Pericardium (tissue), 1 donor: ENCODE data around the gene OVCH1.

DNA sequence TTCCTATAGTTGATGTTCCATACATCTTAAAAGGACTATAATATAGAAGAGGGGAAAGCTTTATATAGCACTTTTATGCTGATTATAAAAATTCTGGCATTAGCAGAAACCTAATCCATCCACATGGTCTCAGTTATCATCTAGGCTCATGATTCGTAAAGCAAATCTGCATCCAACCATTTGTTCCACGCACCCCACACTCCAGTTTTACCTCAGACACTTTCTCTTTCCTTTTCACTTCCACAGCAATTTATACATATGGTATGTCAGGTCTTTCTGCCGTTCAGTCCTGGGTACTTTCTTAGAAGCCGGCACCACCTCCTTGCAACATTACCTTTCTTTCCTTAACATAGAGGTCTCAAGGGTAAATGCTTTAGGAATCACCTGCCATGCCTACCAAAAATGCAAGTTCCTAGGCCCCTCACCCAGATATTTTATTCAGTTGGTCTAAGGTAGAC is 2.6 kb upstream of the KRAS start:
- RRBS, result no CpG with 5 or more reads among the region's 4 CpGs

GRCh38 chr12:26042897-26043548 is 81.8 kb downstream of the BHLHE41 start:
- RRBS, result no CpG with 5 or more reads among the region's 5 CpGs

DNA sequence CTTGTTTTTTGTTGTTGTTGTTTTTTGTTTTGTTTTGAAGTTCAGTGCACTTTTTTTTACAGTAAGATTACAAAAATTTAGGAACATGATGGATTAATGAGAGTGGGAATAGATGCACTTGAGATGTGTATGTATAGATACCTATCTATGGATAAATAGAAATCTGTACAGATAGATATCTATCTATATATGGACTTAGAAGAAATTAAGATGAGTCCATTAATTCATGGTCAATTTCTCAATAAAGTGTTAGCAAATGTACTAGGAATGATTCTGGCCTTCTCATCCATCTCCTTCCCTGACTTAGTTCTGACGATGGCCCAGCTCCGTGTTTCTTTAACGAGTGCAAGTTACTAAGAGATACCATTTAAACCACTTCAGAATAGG is 3.8 kb downstream of the BHLHE41 start:
- RRBS, result no CpG with 5 or more reads among the region's 3 CpGs

- RRBS, result no CpG with 5 or more reads among the region's 2 CpGs
These were observed 28.9 kb upstream of the BHLHE41 start for GRCh38 chr12:26153789-26154175.

GRCh38 chr12:26177341-26177793 is 18.0 kb upstream of the SSPN start:
- RRBS, result no CpG with 5 or more reads among the region's 6 CpGs

- RRBS, result no CpG with 5 or more reads among the region's 6 CpGs
These were observed 9.8 kb upstream of the SSPN start for GRCh38 chr12:26185443-26186045.

- RRBS, result no CpG with 5 or more reads among the region's 1 CpG
These were observed 44.9 kb downstream of the SSPN start for GRCh38 chr12:26240228-26240780.

DNA sequence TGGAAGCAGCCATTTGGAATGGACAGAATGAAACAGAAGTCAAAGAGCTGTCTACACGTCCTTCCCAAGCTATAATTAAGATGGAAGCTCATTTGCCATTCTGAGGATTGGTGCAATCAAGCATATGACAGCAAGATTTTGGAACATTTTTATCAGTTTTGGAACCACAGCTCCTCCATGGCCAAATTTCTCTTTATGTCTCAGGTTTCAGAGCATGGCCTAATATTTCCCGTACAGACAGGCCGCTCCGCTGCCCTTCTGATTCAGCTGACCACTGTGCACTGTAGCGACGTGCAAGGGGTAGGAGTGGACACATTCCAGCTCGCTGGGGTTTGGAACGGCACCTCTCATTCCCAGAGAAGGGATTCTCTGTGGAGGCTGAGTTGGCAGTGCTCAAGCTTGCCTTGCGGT is 92.1 kb downstream of the SSPN start:
- RRBS, result no CpG with 5 or more reads among the region's 9 CpGs

GRCh38 chr12:26384772-26385715 is 189.7 kb downstream of the SSPN start:
- RRBS, result no CpG with 5 or more reads among the region's 3 CpGs

DNA sequence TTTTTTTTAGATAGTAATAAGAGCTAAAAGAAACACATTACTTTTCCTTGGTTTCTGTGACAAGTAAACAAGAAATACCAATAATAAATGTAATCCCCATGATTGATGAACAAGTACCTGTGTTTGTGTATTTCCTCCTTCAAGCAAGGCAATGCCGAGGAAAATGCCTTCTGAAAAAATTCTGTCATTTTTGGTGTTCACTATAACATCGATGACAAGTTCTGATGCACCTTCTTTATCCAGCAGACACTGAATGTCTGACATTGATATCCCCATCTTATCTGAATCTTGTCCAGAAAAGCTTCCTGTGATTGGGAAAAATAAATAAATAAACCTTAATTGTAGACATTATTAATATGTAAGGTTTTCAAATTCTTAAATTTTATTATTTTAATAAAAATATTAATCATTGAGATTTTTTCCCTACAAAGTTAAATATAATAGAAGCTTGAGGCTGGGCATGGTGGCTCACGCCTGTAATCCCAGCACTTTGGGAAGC is 298.7 kb downstream of the SSPN start:
- RRBS, result no CpG with 5 or more reads among the region's 3 CpGs

DNA sequence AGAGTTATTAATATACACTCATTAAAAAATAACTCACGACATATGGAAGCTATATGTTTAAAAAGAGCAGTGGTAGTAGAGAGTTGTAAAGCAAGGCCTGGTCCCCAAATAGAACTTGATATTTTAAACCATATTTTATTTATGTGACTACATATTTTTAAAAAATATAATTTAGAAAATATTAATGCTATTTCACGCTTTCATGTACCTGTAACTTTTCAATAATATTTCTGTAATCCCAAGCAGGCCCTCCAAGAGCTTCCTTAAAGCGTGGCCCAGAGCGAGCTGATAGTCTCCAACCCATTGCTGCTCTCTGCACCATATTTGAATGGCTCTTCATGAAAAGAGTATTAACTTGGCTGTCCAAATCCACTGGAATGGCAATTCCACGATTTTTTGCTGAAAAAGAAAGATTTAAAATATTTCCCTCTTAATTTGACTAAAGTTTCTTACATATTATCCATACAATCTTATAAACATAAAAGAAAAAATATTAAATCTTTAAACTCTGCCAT is 271.4 kb downstream of the ITPR2 start:
- RRBS, result no CpG with 5 or more reads among the region's 5 CpGs

GRCh38 chr12:26937555-26937867 is 270 bp downstream of the INTS13 start:
- RRBS, result no CpG with 5 or more reads among the region's 8 CpGs

- RRBS, result no CpG with 5 or more reads among the region's 5 CpGs
These were observed 17.6 kb upstream of the STK38L start for GRCh38 chr12:27226336-27227068.

GRCh38 chr12:27332620-27332666 is 193 bp upstream of the BMAL2 start:
- RRBS, result no CpG with 5 or more reads among the region's 2 CpGs

GRCh38 chr12:27525293-27525948 is 1.4 kb downstream of the PPFIBP1 start:
- RRBS, result no CpG with 5 or more reads among the region's 8 CpGs

DNA sequence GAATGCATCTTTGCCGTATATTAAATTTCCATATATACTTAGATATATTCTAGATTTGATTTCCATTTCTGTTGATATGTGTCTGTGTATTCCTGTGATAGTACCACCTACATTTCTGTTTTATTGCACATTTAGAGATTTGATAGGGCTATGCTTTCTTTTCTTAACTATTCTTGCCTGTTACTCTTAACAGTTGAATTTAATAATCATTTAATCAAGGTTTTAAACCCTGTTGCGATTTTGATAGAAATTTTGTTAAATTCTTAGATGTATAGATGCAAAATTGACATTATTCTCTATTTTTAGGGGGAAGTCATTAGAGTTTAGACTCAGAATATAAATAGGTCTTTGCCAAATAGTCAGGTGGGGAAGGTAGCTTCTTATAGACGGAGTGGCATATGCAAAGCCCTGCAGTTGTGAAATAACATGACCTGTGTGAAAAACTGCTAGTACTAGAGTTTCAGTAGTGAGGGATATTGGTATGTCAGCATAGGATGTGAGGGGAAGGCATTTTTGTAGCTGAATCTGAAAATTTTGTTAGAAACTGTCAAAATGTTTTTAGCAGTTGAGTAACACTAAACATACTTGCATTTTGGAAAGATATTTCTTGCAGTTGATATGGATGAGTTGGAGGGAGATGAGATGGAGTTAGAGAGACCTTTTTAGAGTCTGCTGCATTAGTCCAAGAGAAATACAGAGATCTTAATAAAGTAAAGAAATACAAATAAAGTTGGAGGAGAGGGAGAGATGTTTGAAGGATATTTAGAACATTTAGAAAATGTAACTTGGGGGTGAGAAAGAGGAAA is 133.4 kb downstream of the CCDC91 start:
- RRBS, result no CpG with 5 or more reads among the region's 3 CpGs

DNA sequence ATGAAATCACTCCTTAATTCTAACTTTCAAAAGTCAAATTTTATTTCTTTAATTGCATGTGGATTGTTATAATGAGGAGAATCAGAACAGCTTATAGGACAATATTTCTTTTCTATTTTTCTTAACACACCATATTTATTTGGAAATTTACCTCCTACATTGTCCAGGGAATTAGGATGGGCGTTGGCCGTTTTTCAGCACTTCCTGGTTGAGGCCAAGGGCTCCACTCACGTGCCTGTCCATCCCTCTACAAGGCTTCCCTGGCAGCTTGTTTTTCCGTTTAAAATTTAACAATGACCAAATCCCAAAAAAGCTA is 1.1 kb upstream of the FAR2 start:
- RRBS, result no CpG with 5 or more reads among the region's 4 CpGs

DNA sequence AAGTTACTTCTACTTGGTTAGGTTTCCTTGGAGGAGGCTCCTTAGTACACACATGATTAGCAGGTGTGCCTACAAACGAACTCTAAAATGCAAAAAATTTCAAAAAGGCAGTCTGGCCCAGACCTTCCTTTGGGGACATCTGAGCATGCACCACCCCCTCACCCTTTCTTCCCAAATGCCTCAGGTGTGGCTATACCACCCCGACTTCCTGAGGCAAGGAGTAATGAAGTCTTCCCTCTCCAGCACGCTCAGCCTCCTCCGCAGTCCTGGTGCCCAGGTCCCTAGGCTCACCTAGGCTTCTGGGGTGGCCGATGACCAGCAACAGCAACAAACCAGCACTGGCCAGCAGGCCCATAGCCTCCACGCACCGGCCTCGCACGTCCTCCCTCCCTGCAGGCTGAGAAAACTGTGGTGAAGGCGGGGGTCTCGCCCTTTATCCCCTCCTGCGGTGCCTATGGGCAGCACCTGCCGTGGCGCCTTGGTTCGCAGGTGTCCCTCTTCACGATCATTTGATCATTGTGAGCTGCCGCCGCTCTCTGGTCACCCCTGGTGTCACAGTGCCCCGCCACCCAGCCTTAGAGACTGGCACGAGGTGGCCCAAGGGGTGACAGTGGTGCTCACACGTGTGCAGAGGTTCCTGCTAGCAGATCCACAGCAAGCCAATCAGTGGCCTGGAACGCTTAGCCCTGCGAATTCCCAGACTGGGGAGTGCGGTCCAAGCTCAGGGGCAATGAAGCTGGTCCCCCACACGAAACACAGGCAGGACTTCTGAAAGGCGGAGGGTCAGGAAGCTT is at the start of gene OVCH1:
TSS of gene OVCH1 (minus strand) at position 355 of the 794 bp plus-strand sequence.
- RRBS, result no CpG with 5 or more reads among the region's 26 CpGs

GRCh38 chr12:29563561-29564261 is 66.2 kb upstream of the OVCH1 start:
- RRBS, result no CpG with 5 or more reads among the region's 10 CpGs

DNA sequence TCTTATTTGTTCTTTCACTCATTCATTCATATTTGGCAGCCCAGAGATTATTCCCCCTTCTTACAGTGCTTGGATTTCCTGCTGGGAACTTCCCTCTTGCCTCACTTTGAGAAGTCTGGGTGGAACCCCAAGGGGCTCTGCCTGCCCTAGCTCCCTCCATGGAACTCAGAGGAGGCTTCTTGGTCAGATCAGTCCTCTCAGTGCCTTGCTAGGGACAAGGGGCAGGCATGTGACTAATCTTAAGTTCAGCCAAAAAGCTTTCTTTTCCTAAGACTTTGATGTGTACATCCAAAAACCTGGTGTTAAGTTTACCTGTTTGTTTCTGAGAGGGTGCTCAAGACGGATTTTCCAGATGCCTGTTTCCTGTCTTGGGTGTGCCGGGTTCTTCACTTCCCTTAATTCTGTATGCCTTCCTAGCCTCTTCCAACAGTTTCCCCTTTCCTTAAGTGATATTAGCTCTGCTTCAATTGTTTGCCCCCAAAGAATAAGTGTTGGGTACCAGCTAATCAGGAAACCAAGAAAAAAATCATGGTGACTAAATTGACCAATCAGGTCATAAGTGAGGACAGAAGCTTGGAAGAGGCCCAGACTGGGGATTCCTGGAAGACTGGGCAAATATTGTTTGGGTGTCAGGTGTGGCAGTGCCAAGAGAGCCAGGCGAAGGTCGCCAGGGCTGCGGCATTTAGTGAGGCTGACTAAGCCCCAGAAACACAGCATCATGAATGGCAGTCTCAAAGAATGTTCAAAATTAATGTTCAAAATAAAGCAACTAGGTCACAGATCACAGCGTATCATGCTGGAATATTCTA is 84.9 kb upstream of the OVCH1 start:
- RRBS, result no CpG with 5 or more reads among the region's 6 CpGs